Prostate gland (tissue), 2 donors: ENCODE results near the genes MMS22L and MCHR2.

GRCh38 chr6:92908307-92908905, 511.0 kb downstream of the EPHA7 start:
- PRO-cap, result no peak
- RAMPAGE, long total RNA, 2 experiments, result no peak in any of the 2 experiments

DNA sequence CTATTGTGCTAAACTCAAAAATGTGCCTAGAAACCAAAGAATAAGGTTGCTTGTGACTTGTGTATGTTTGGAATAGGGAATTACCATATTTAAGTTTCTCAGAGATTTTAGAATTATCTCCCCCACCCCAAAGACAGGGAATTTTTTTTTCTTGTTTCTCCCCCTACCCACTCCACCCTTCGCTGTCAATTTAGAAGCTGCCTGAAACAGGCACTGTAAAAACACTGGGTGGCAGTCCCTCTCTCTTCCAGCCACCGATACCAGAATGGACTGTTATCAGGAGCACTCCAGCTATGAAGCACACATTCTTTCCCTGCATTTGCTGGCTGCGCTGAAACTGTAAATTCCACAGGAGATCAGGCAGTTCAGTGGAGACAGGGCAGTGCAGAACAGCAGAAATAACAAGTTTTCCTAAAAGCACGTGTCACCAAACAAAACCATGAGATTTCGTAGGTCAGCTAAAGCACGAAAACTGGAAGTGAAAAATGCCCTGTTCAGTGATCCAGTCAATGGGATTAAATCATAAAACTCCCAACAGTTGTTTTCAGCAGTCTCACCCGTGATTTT, 359.7 kb upstream of the EPHA7 start:
- PRO-cap, result no peak
- RAMPAGE, long total RNA, 2 experiments, result no peak in any of the 2 experiments

DNA sequence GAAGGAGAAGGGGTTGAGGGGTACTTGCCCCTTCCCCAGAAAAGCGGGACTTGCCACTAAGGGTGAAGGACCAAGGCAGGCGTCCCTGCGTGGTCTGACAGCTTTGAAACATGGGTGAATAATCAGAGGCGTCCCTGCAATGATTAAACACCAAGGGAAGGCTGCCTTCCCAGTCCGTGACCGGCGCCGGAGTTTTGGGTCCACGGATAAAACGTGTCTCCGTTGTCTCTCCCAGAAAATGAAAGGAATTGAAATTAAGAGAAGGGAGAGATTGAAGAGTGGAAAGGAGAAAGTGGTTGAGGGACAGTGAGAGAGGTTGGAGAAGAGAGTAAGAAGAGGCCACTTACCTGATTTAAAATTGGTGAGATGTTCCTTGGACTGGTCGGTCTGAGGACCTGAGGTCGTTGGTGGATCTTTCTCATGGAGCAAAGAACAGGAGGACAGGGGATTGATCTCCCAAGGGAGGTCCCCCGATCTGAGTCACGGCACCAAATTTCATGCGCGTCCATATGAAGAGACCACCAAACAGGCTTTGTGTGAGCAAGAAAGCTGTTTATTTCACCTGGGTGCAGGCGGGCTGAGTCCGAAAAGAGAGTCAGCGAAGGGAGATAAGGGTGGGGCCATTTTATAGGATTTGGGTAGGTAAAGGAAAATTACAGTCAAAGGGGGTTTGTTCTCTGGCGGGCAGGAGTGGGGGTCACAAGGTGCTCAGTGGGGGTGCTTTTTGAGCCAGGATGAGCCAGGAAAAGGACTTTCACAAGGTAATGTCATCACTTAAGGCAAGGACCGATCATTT, 415.6 kb upstream of the EPHA7 start:
- PRO-cap, result no peak
- RAMPAGE, long total RNA, 2 experiments, result no peak in any of the 2 experiments

DNA sequence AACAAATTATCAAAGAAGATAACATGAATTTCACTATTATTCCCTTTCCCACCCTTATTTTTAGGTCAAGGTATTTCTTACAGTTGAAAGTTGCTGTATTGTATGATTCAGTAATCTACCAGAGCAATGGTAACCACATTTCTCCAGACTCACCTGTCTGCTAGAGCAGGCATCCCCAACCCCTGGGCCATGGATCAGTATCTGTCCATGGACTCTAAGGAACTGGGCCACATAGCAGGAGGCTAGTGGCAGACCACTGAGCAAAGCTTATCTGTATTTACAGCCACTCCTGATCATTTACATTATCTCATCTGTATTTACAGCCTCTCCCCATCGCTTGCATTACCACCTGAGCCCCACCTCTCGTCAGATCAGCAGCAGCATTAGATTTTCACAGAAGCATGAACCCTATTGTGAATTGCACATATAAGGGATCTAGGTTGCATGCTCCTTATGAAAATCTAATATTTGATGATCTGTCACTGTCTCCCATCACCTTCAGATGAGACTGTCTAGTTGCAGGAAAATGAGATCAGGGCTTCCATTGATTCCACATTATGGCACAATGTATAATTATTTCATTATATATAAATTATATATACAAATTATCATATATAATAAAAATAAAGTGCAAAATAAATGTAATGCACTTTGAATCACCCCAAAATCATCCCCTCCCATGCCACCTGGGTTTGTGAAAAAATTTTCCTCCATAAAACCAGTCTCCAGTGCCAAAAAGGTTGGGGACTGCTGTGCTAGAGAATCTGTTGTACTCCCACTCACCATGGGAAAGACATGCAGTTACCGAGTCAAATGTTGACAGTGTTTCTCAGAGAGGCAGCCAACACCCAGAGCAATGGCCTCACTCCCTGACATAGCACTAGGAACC, 60.2 kb upstream of the MANEA start:
- PRO-cap, result no peak
- RAMPAGE, long total RNA, 2 experiments, result no peak in any of the 2 experiments

- PRO-cap, result no peak
- RAMPAGE, long total RNA, 2 experiments, result no peak in any of the 2 experiments
These were observed 15.1 kb downstream of the FHL5 start for GRCh38 chr6:96578076-96578386.

DNA sequence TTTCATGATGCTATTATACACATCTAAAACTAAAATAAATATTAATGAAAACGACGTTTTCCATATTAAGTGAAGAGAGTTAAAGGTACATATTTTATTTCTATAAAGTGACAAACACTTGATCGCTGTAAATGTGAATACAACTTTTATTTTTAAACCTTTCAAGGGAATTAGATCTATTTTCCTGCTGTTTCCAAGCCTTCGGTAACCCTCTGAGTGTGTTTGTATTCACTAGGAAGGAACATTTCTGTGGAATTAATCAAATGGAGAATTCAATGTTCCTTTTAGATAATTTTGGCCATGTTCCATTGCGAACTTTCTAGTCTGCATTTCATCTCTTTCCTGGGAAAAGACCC, 38.7 kb downstream of the FHL5 start:
- PRO-cap, result no peak
- RAMPAGE, long total RNA, 2 experiments, result no peak in any of the 2 experiments

DNA sequence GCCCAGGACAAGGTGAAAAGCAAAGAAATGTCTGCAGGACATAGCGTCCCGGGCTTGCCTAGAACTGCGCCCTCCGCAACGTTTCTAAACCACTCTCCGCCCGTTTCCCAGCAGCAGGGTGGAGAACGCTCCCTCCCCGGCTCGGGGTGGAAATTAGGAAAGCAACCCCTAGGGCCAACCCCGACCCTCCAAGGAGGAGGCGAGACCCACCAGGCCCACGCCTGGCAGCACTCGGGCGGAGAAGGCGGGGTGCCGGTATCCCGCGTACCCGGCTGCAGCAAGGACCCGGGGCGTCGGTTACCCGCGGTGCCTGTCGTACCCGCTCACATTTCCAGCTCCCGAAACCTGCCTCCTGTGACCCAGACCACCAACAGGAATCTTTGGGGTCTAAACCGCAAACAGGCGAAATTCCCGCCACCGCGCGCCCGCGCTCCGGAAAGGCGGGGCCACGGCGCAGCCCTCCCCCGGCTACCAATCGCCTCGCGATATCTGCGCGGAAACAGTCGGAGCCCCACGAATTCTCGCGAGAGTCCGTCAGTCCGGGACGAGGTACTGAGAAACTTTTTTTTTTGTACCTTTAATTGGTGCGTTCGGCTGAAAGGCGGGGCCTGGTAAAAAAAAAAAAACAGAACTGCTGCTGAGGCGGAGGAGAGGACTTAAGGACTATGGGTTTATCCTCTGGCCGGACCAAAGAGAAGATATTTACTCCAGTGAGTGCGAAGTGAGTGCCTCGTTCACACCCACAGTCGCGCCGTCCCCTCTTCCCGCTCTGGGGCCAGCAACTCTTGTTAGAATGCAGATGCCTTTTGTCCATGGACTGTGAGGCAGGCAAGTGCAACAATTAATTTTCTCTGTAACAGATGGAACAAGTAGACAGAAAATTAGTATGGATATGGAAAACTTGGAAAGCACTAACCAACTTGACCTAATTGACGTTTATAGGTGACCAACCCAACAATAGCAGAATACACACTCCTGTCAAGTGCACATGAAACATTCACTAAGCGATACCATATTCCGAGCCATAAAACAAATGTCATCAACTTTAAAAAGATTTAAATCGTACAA, at the start of gene MMS22L:
TSS of gene MMS22L (minus strand) at position 440 of the 1,068 bp plus-strand sequence.
- PRO-cap, result bidirectional peak, plus-strand start at position 628 of the sequence, minus-strand start at position 448 of the sequence
- RAMPAGE, long total RNA, 2 experiments, result start-site peak on the plus strand in 1 of 2 experiments, centred at position 559 of the sequence, 7 reads per replicate; start-site peak on the minus strand in 1 of 2 experiments, centred at position 445 of the sequence, 70 reads per replicate

GRCh38 chr6:98111207-98111456, 723.2 kb upstream of the POU3F2 start:
- PRO-cap, result no peak
- RAMPAGE, long total RNA, 2 experiments, result no peak in any of the 2 experiments

DNA sequence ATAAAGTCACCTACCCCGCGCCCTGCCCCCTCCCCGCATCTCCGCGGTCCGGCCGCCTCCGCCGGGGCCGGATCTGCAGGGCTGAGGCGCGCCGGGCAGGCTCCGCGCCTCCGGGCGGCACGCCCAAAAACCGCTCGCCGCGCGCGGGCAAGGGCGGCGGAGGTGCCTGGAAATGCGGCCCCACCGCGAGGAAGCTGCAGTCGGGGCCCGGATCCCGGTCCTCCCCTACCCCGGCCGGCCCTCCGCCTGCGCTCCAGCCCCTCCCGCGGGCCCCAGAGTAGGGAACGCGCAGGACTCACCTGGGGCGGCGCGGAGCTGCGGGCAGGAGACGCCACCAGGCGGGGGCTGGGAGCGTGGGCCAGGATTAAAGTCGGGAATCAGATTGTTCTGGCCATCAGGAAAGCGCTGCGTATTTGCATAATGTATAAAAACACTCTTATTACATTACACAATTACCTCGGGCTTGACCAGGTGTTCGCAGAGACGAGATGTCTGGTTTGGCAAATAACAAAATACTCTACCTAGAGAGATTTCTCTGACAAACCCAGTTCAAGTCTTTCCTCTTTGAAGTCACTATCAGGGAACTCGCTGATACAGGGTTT, 344 bp upstream of the FAXC start:
- PRO-cap, result bidirectional peak, plus-strand start at position 38 of the sequence, minus-strand start outside the sequence; bidirectional peak, plus-strand start at position 310 of the sequence, minus-strand start at position 75 of the sequence
- RAMPAGE, long total RNA, 2 experiments, result start-site peak on the minus strand in 1 of 2 experiments, centred at position 295 of the sequence, 8 reads per replicate

DNA sequence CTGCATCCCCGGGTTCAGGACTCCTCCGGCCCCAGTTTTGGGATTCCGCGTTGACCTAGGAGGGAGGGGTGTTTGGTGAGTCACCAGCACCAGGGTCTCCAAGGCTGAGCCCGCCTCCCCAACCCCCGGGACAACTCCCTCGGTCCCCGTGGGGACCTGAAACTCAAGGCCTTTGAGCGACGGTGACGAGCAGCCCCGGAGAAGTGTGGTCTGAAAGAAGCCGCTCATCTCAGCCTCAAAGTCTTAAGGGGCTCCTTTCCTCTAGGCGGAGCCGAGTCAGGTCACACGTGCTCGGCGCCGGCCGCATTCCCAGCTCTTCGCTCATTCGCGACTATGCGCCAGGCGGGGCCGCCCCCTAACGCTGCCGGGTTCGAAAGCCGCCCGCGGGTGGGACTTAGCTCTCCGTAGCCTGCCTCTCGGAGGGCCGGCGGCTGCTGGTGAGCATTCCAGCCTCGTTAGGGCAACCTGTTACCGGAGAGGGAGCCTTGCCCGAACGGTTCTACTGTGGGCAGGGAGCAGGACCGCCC, 3.1 kb upstream of the PRDM13 start:
- PRO-cap, result no peak
- RAMPAGE, long total RNA, 2 experiments, result no peak in any of the 2 experiments

DNA sequence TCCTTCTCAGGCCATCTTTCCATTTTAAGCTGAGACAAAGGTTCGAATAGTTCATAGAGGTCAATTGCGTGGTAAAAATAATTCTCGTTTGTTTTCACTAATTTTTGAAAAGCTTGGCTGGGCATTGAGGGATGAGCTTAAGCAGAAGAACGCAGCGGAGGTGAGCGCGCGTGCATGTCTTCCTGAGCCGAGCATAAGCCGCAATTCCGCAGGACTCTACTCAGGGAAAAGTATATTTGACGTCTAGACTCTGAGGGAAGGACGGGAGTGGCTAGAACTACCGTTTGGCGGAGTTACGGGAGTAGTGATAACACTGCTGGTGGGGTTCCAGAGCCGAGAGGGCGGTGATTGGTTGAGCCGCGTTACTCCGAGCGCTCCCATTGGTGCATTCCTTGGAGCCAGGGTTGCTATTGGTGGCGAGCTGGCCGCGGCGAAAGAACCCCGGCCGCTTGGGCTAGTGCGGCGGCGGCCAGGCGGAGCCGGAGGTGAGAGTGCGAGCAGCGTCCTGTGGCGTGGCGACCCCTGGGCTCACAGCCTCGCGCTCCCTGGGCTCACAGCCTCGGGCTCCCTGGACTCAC, 11.8 kb downstream of the PRDM13 start:
- PRO-cap, result no peak
- RAMPAGE, long total RNA, 2 experiments, result no peak in any of the 2 experiments

GRCh38 chr6:99993545-99994285, at the start of gene MCHR2:
Gene MCHR2 (minus strand): TSS chr6:99994223.
- PRO-cap, result no peak
- RAMPAGE, long total RNA, 2 experiments, result start-site peak on the plus strand in 1 of 2 experiments, at chr6:99994061-99994065 at its widest, 32 reads per replicate

- PRO-cap, result no peak
- RAMPAGE, long total RNA, 2 experiments, result no peak in any of the 2 experiments
These were observed 29.3 kb downstream of the ASCC3 start for GRCh38 chr6:100851693-100852338.

- PRO-cap, result no peak
- RAMPAGE, long total RNA, 2 experiments, result no peak in any of the 2 experiments
These were observed 1.7 kb upstream of the GRIK2 start for GRCh38 chr6:101391685-101392411.

DNA sequence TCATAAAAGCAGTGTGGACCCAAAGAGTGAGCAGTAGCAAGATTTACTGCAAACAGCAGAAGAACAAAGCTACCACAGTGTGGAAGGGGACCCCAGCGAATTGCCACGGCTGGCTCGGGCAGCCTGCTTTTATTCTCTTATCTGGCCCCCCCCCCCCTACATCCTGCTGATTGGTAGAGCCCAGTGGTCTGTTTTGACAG, 1566.0 kb downstream of the HACE1 start:
- PRO-cap, result no peak
- RAMPAGE, long total RNA, 2 experiments, result no peak in any of the 2 experiments

DNA sequence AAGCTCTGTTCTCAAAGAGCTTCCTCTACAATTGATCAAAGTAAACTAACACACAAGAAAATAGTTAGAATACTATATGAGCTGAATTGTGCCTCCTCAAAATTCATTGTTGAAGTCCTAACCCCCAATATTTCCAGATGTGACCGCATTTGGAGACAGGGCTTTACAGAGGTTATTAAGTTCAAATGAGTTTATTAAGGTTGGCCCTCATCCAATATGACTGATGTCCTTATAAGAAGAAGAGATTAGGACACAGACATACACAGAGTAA, 437.7 kb downstream of the HACE1 start:
- PRO-cap, result no peak
- RAMPAGE, long total RNA, 2 experiments, result no peak in any of the 2 experiments

- PRO-cap, result no peak
- RAMPAGE, long total RNA, 2 experiments, result no peak in any of the 2 experiments
These were observed 39.6 kb downstream of the BVES start for GRCh38 chr6:105097252-105097792.

- PRO-cap, result no peak
- RAMPAGE, long total RNA, 2 experiments, result no peak in any of the 2 experiments
These were observed 100.3 kb upstream of the POPDC3 start for GRCh38 chr6:105280075-105280648.

DNA sequence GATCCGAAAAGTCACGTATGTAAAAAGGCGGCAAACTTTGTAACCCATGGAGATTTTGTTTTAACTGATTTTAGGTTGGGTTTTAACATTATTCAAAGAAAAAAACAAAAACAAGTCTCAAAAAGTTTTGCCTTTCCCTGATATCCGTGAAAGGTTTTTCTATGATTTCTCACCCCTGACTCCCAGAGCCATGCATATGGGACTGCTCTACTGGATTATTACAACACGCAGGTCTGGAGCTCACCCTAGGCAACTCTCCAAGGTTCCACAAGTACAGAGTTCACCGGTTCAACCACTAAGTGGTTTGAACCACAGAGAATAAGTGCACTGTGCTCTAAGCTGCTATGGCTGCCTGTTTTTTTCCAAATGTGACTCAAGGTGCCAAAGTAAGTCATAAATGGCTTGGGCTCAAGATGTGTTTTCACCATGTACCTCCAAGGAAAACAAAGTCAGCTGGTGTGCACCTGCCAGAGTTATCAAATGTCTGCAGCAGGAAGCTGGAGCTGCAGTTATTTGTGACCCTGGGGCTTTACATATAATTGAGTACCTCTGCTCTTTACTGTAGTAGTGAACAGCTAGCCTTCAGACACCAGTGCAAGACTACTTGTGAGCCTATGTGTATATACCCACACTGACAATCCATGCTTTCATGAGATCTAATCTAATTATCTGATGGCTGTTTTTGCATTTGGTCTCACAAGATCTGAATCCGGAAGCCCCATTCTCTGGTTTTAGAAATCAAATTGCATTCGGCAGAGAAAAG, 76.7 kb downstream of the PREP start:
- PRO-cap, result no peak
- RAMPAGE, long total RNA, 2 experiments, result no peak in any of the 2 experiments

DNA sequence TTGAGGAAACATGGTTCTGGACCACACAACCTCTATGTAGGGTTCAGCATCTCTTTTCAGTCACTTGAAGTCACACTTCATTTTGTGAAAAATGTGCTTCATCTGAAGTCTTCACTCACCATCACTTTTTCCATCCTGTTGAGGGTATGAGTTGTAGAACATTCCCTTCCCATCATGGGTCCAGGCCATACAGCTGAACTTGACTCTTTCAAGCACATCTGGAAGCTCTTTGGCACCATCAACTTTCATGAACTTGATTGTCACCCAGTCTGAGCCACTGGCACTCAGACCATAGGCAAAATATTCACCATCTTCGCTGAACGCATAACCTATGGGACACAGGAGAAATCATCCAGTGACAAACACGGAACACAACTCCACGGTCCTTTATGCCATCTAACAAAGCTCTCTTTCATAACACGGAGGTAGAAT, 29.6 kb downstream of the PREP start:
- PRO-cap, result no peak
- RAMPAGE, long total RNA, 2 experiments, result no peak in any of the 2 experiments